Mesenchymal stem cell of the bone marrow (primary cell): ENCODE measurements around the genes BAG3 and NSMCE4A.

DNA sequence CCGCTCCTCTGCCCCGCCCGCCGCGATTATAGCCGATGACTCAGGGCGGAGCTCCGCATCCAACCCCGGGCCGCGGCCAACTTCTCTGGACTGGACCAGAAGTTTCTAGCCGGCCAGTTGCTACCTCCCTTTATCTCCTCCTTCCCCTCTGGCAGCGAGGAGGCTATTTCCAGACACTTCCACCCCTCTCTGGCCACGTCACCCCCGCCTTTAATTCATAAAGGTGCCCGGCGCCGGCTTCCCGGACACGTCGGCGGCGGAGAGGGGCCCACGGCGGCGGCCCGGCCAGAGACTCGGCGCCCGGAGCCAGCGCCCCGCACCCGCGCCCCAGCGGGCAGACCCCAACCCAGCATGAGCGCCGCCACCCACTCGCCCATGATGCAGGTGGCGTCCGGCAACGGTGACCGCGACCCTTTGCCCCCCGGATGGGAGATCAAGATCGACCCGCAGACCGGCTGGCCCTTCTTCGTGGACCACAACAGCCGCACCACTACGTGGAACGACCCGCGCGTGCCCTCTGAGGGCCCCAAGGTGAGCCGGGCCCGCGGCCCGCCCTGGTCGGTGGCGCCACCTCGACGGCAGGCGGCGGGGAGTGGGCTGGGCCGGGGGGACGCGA is at the start of gene BAG3:
TSS of gene BAG3 (plus strand) at position 56 of the 616 bp plus-strand sequence.
- CAGE, long polyA plus RNA = no peak

DNA sequence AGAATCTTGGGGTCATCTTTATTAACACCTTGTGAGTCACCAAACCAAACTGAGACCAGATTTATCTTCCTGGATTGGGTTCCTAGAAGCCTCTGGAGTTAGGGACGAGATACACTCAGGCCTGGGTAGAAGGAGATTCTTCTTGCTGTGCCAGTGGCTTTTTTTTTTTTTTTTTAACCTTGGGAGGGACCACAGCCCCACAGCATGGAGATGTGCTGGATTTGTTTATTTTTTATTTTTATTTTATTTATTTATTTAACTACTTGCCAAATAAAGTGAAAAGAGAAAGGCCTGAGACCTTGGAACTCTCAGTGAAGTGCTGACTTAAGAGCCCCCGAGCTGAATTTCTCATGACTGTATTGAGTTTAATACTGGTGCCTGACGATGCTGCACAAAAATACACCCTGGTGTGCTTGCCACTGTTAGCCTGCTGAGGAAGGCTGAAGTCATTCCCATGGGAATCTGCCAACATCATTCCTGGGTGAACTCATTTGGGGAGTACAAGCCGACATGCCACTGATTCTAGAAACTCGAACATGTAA is 27.4 kb downstream of the BAG3 start:
- CAGE, long polyA plus RNA = no peak

- CAGE, long polyA plus RNA = no peak
Observed at GRCh38 chr10:119852788-119853377, 19.8 kb downstream of the MCMBP start.

DNA sequence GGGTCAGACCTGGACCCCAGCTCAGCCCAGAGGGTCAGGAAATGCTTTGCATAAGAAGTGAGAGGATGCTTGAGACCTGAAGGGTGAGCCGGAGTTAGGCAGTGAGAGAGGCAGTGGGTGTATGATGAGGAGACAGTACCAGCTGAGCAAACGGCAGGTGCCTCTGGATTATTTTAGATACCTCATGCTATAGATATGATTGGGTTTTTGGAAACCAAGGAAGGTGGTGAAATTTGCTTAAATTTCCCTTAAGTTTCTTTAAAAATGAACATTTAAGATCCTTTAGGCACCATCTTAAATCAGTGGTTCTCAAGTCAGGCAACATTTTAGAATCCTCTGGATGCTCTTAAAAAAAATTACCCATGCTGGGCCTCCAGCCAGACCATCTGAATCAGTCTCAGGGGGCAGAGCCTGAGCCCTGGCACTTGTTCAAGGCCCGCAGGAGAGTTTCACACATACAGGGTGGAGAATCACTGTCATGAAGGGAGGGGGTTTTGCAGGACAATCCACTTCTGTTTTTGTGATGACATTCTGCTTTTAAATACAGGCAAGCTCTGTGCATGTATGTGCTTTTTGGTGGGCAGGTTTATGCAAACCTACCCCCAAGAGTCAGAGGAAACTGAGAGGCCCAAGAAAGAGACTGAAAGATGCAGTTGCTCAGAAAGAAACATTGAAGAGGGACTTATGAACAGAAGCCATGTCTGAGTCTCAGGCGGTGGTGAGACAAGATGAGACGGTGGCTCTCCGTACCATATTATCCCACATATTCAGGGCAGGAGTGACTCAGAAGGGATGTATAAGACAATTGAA is 268.5 kb downstream of the SEC23IP start:
- CAGE, long polyA plus RNA = no peak

- CAGE, long polyA plus RNA = no peak
Observed at GRCh38 chr10:121112367-121112901, 261.3 kb downstream of the WDR11 start.

DNA sequence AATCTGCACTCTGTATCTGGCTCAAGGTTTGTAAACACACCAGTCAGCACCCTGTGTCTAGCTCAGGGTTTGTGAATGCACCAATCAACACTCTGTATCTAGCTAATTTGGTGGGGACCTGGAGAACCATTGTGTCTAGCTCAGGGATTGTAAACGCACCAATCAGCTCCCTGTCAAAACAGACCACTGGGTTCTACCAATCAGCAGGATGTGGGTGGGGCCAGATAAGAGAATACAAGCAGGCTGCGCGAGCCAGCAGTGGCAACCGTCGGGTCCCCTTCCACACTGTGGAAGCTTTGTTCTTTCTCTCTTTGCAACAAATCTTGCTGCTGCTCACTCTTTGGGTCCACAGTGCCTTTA is 232.2 kb downstream of the FGFR2 start:
- CAGE, long polyA plus RNA = no peak

DNA sequence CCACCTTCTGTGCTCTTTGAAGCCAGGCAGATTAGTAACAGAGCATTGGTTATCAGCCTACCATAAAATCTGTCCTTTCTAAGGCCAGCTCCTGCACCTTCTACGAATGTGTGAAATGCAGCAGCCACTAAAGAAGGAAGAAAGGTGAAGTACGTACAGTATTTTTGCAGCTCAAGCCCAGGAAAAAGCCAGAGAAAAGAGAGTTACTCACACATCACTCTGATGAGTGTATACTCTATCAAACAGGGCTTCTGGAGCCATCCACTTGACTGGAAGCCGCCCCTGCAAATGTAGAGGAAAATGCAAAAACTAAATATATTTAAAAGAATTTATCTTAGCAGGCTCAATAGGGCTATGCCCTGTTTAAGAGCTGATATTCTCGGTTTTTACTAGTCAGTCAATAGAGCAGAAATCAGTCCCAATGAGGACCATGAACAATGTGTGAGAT is 111.1 kb downstream of the FGFR2 start:
- CAGE, long polyA plus RNA = no peak

- CAGE, long polyA plus RNA = no peak
Observed at GRCh38 chr10:121974972-121975451, at the start of gene NSMCE4A. NSMCE4A (minus strand) TSS chr10:121975217.

DNA sequence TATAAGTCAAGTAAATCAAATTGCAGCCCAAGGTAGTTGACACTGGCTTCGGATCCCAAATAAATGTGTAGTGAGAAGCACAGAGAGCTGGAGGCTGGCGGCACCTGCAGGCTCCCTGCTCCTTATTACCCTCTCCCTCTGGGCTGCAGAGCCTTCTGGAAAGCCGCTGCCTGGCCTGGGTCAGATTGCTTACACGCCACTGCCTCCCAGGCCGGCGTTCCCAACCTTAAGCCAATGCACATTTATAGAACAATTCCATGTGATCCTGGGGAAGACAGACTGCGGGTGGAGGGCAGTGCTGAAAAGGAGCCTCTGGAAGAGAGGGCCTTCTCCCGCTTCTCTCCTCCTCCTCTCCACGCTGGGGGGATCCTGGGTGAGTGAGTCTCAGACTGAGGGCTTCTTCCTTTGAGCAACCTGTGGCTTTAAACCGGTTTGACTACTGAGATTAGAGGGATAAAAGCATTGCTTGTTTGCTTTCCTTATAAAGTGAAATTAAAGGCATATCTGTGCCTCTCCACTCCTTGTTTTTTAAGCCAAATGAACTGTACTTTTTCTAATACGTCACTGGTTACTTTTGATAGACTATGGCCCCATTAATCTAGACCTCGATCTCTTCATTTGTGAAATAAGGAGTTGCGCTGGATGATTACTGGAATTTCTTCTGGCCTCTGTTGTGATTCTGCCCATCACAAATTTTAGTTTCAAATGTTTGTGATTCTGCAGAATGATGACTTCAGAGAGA is 5.5 kb downstream of the TACC2 start:
- CAGE, long polyA plus RNA = no peak

DNA sequence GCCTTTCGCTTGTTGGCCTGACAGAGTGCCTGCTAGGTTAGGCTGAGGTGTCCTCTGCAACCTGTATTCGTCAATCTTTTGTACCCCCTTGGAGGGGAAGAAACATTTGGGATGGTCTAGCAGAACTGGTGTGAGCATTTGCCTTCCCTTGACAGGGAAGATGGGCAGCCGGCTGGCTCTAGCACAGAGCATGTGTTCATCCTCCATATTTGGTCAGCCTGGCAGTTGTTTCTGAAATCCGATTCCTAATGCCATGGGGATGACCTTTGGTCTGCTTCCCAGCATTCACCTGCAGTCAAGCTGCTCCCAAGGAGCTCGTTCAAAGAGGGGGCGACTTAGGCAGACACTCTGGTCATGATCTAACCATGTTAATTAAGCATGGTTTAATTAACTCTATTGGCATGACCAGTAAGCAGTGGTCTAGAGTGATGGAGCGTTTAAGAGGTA is 55.3 kb downstream of the TACC2 start:
- CAGE, long polyA plus RNA = no peak

- CAGE, long polyA plus RNA = no peak
Observed at GRCh38 chr10:122050337-122050746, 61.4 kb downstream of the TACC2 start.

GRCh38 chr10:122163370-122164144 is 107.5 kb upstream of the BTBD16 start:
- CAGE, long polyA plus RNA = no peak

- CAGE, long polyA plus RNA = no peak
Observed at GRCh38 chr10:122290811-122291140, 19.7 kb downstream of the BTBD16 start.

DNA sequence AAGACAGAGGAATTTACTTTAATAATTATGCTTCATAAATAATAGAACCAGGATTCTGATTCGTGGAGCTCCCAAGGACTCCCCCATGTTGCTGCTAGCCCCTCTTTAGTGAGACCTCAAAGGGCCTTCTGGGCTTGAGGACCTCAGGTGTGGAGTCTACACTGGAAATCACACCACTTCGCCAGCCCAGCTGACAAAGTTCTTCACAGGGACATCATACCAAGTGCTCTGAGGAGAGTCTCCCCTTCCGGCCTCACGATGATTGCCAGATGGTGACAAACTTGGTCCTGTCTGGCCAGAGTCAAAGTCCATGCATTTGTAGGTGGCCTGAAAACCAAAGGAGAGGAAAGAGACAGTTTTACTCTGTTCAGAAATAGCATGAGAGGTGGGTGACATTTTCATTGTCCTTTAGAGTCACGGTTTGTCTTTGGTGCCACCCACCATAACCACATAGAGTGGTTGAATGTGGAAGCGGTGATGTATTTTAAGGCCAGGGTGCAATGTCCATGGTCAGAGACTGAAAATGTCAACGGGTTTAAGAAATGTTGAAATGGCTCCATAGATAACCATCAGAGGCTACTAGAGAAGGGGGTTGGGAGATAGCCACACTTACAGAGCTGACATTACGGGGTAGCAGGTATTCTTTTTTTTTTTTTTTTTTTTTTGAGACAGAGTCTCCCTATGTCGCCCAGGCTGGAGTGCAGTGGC is 33.0 kb downstream of the BTBD16 start:
- CAGE, long polyA plus RNA = no peak

DNA sequence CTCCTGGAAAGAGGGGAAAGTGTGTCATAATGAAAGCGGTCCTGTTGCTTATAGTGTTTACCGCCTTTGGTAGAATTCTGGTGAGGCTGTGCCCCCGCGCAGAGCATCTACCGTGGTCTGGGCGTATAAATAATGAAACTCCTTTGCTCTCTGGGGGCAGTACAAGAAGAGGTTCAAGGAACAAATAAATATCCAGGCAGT is 978 bp downstream of the PLEKHA1 start:
- CAGE, long polyA plus RNA = no peak

DNA sequence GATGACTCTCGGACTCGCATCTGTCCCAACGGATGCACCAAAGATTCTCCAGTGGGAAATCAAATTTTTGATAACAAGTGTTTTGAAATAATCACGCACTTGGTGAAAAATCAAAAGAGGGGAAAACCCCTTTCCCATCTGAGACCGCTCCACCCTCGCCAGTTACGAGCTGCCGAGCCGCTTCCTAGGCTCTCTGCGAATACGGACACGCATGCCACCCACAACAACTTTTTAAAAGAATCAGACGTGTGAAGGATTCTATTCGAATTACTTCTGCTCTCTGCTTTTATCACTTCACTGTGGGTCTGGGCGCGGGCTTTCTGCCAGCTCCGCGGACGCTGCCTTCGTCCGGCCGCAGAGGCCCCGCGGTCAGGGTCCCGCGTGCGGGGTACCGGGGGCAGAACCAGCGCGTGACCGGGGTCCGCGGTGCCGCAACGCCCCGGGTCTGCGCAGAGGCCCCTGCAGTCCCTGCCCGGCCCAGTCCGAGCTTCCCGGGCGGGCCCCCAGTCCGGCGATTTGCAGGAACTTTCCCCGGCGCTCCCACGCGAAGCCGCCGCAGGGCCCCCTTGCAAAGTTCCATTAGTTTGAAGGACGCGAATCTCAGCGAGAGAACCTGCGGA is 565 bp upstream of the HTRA1 start:
- CAGE, long polyA plus RNA = no peak

DNA sequence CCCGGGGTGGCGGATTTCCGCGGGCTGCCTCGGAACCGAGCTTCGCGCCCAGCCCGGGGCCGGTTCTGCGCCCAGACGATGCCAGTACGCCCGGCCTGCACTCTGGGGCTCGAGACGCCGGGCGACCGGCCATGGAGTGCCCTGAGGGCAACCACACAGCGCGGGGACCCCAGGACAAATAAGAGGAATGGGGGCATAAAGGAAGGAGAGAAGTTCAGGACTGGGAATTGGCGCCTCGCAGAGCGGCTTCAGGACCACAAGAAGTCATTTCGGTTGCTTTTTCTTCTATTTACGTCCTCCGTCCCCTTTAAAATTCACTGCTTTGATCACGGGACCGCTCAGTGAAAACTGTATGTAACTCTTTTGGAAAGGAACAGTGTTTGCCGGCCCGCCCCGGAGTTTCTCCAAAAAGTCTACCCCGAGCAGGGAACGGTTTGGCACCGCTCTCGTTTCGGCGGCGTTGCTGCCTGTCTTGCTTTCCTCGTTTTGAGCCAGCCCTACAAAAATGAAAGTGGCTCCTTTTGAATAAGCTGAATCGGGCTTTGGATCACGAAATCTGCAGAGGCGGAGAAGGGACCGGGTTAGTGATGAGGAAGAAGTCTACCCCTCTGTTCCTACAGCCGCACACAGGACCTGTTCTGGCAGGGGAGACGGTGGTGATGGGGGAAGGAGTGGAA is 1.1 kb downstream of the HTRA1 start:
- CAGE, long polyA plus RNA = no peak

GRCh38 chr10:122468827-122469830 is 7.8 kb downstream of the HTRA1 start:
- CAGE, long polyA plus RNA = no peak

DNA sequence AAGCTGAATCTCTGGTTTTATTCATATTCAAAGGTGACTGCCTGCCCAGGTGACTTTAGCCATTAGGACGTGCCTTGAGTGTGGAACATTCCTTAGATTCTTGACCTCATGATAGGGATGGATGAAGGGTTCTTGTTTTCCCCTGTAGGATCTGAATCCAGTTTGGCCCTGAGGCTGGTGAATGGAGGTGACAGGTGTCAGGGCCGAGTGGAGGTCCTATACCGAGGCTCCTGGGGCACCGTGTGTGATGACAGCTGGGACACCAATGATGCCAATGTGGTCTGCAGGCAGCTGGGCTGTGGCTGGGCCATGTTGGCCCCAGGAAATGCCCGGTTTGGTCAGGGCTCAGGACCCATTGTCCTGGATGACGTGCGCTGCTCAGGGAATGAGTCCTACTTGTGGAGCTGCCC is 25.4 kb downstream of the DMBT1 start:
- CAGE, long polyA plus RNA = no peak

- CAGE, long polyA plus RNA = no peak
Observed at GRCh38 chr10:122588736-122589287, 28.3 kb downstream of the DMBT1 start.